Aortic smooth muscle cell (primary cell): ENCODE measurements around a stretch of chr4.

DNA sequence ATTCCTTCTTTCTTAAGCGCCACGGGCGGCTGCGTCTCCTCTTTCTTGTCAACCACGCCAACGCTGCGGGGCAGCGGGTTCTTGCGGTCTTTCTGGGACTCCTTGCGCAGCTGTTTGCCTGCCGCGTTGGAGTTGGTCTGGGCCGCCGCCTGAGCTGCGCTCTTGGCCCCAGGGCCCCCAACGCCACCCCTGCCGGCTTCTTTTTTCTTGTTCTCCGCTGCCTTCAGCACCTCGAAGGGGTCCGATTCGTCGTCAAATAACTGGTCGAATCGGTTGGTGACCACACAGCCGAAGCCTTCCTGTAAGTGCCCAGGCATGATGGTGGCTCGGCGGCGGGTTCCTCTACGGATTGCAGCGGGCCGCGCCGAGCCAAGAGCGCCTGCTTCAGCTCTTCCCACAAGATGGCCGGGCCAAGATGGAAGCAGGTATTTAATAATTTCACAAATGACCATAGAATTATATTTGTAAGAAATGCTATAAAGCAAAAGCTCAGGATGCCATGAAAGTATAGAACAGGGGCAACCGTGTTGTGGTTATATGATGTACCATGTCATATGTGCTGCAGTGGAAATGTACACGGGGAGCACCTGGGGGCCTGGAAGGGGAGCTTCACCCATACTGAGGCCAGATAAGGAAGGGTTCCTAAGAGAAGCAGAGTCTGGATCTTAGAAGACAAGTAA is 124.7 kb downstream of the FRAS1 start:
- RRBS = no CpG with 5 or more reads among the region's 37 CpGs

DNA sequence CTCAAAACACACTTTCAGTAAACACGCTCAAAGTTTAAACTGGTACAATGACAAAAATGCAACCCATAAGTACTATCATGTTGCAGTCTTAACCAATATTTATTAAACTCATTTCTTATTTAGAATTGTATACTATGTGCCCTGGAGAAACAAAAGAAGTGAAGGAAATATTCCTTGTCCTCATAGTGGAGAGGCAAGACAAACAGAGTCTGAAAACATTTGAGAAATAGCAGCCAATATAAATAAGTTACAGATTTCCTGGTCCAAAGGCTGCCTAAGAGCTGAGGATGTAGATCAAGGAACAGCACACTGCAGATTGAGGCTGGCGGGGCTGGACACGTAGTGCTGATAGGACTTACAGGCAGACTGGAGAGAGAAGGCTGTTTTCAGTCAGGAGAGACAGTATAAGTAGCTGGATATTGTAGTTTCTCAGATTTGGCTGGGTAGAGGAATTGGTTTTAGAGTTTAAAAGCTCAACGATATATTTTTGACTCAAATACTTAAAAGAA is 39.0 kb upstream of the ANXA3 start:
- RRBS = no CpG with 5 or more reads among the region's 4 CpGs

GRCh38 chr4:78622300-78623035 is 70.9 kb downstream of the ANXA3 start:
- RRBS = no CpG with 5 or more reads among the region's 6 CpGs

- RRBS = no CpG with 5 or more reads among the region's 11 CpGs
Observed at GRCh38 chr4:78720861-78721813, 55.0 kb upstream of the BMP2K start.

DNA sequence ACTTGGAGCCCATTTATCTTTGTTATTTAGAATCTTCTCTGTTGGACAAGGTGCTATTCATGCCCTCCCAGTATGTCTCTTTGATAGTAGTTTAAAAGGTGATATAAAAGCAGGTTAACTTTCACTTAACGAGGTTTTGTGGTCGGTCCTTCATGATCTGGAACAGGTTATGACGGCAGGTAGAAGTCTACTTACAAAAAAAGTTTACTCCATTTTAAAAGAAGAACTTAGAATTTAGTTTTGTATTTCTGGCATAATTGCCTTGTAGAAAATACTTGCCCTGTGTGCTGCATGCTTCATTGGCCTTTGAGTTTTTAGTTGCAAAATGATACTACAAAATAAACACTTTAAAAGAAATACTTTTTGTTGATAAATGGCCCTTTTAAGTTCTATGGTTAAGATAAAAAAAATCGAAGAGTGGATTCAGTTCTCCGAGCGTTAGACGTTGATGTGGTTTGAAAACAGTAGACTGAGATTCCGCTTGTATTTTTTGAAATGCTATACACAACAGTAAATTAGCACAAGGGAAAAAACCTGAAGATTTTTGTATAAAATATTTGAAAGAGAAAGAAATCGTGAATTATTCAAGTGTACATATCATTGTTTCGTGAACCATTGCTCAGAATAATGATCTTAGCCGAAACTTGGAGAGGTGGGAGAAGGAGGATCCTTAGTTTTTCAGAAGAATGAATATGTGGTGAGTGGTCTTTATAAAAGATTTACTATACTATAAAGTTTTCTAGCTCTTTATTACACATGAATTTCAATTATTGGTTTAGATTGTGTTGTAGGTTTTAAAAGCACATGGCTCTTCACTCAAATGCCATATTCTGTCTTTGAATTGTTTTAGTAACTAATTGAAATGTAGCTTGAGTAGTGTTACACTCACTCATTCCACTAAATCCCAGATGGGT is 1.4 kb downstream of the BMP2K start:
- RRBS = no CpG with 5 or more reads among the region's 11 CpGs

GRCh38 chr4:78783684-78784959 is 8.0 kb downstream of the BMP2K start:
- RRBS = no CpG with 5 or more reads among the region's 7 CpGs

DNA sequence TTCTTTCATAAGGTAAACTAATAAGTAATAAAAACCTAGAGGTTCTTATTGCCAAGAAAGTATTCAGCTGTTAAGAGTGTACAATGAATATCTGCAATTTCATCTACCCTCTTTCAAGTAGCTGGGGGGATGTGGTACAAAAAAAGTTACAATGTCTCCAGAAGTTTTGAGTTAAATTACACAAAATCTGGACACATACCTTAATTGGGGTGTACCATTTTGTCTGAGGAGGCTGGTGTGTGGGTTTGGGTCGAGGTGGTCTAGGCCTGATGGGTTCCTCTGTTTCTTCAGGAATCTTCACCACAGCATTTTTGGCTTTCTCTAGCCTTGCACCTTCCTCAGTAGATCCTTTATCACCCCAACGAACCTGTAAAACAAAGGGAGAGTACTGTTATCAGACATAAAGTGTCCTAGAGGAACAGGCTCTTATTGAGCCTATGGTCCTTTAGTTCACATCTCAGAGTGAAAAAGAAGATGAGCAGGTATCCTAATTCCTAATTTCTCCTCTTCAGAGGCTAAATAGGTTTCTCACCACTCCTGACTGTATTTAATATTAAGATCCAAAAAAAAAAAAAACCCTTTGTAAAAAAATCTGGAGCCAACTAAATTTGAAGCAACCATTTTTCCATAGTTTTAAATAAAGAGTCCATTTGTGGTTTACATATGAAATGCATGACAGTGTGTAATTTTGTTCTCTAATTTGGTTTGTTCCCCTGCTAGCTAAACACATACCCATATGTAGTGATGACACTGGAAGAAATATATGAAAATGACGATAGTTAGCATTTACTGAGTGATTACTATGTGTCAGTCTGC is 95.0 kb downstream of the ANTXR2 start:
- RRBS = no CpG with 5 or more reads among the region's 3 CpGs

DNA sequence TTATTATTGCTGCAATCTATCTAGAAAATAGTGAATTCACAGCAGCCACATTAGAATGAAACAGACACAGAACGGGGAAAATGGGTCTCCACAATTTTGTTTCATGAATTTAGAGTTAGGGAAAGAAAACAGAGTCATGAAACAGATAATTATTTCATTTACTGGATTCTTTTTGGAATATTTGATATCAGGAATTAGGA is 61.0 kb downstream of the ANTXR2 start:
- RRBS = no CpG with 5 or more reads among the region's 1 CpG

GRCh38 chr4:80058480-80059199 is 14.4 kb downstream of the ANTXR2 start:
- RRBS = no CpG with 5 or more reads among the region's 4 CpGs

DNA sequence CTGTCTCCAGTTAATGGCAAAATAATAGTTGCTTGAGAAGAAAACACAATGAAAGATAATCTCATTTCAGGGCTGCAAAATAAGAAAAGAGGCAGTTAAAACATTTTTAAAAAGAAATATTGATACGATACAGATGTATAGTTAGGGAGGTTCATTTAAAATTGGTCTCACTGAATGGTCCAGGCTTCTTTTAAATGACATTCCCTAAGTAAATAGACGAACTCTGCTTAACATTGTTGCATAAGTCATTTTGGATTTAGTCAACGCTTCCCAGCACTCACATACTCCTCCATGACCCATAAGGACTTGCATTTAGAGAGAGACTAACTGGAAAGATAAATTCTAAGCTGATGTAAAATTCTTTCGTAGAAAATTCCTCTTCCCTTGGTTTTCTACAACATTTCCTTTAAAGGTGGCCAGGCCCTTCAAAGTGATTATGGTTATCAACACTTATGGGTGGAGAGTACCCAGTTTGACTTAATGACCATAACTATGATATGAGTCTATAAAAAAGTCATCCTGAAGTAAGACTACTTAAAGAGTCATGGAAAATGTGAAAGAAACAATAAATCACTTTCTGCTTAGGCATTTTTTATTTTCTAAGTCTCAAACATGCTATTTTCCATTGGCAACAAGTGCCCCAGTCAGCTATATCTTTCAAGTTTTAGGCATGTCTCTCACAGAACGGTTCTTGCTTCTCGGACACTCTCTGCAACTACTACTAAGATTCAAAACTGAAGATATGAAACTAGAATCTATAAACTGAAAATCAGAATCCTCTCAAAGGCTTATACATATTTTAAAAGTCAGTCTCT is 3.4 kb downstream of the ANTXR2 start:
- RRBS = no CpG with 5 or more reads among the region's 6 CpGs

DNA sequence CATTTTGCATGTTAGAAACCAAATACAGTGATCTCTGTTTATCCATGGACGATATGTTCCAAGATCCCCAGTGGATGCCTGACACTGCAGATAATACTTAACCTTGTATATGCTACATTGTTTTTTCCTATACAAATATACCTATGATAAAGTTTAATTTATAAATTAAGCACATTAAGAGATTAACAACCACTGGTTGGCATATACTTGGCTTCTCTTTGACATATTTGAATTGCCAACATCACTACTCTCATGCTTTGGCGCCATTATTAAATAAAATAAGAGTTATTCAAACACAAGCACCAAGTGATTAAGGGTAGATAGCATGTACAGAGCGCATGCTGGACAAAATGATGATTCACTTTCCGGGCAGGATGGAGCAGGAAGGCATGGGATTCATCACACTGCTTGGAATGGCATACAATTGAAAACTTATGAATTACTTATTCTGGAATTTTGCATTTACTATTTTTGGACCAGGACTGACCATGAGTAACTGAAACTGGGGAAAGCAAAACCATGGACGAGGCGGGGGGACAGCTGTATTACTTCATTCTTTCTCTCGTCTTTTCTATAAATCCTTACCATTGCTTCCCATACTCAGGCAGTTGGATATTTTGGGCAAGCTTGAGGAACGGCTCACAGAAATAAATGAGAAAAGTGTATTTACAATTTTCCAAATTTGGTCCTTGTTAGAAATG is 28.5 kb upstream of the FGF5 start:
- RRBS = no CpG with 5 or more reads among the region's 8 CpGs

GRCh38 chr4:81214166-81214901 is 688 bp downstream of the PRKG2 start:
- RRBS = 4% methylated on average over 9 of the region's 37 CpGs

- RRBS = no CpG with 5 or more reads among the region's 17 CpGs
Observed at GRCh38 chr4:81215497-81216013, 533 bp upstream of the PRKG2 start.

- RRBS = no CpG with 5 or more reads among the region's 4 CpGs
Observed at GRCh38 chr4:81469704-81470219, 1.9 kb downstream of the RASGEF1B start.

DNA sequence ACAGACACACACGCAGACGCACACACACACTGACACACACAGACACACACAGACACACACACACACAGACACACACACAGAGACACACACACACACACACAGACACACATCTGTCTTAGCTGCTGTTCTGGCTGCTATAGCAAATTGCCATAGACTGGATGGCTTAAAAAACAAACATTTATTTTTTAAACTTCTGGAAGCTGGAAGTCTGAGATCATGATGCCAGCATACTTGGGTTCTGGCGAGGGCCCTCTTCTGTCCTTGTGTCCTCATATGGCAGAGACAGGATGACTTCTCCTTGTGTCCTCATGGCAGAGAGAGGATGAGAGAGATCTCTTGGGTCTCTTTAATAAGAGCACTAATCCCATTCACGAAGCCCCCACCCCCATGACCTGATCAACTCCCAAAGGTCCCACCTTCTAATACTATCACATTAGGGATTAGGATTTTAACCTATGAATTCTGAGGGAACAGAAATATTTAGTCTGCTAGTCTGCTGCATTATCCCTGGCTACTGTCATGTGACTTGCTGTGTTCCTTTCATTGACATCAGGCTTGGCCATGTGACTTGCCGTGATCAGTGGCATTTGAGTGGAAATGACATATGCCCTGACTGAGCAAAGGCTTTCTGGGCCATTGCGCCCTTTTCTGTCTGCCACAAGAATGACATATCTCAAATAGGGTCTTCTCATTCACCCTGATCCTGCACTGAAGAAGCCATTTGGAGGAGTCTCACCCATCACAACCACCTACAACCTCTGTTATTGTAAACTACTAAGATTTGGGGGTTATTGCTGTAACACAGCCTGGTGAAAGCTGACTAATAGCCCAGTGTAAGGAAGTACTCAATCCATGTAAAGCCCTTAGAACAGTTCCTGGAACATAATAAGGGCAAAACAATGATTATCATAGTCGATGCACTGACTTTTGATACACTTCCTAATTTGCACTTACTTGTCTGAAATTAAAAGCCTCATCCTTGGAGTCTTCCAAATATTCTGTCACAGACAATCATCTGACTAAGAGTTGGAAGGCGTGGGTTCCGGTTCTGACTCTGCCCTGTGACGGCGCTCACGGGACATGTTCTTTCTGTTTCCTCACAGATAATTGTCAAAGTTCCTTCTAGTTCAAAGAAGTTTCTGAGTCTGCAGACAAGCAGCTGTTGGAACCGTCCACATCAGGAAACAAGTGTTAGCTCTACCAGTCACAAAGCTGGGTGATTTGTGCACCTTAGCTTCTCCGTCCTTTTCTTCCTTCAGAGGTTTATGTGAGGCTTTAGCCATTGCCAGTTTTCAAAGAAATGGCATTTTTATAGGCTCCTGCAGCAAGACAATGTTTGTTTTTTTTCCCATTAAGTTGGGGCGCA is 33.1 kb upstream of the RASGEF1B start:
- RRBS = no CpG with 5 or more reads among the region's 15 CpGs

DNA sequence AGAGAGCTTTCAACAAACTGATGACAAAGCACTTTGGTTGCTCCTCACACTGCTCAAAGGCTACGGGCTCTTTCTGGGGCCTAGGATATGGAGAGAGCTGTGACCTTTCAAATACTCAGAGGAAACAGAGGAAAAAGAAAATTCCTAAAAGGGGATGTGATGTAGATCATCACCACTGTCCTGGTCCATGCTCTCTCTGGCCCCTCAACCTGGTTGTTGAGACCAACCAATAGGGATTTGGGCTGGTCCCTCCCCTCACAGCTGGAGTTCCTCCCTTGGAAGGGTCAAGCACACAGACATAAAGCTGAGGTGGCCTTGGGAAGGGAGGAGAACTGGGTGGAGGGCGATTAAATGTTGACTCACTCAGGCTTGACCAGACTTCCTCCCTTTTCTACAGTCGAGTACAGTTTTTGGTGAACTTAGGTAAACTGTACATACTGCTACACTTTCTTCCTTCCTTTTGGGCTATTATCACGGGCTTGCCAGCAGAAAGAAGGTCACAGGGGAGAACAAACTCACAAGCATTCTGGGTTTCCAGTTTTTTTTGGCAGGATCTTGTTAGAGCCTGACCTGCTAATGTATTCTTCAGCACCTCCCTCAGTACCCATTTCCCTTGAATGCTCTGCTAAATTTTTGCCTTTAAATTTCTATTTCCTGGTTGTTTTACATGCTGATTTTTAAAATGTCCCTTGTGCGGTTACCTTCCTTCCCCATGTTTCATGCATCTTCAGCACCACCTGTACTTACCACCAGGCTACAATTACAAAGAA is 135.1 kb upstream of the RASGEF1B start:
- RRBS = no CpG with 5 or more reads among the region's 5 CpGs

GRCh38 chr4:81668229-81668718 is 196.6 kb upstream of the RASGEF1B start:
- RRBS = no CpG with 5 or more reads among the region's 7 CpGs

DNA sequence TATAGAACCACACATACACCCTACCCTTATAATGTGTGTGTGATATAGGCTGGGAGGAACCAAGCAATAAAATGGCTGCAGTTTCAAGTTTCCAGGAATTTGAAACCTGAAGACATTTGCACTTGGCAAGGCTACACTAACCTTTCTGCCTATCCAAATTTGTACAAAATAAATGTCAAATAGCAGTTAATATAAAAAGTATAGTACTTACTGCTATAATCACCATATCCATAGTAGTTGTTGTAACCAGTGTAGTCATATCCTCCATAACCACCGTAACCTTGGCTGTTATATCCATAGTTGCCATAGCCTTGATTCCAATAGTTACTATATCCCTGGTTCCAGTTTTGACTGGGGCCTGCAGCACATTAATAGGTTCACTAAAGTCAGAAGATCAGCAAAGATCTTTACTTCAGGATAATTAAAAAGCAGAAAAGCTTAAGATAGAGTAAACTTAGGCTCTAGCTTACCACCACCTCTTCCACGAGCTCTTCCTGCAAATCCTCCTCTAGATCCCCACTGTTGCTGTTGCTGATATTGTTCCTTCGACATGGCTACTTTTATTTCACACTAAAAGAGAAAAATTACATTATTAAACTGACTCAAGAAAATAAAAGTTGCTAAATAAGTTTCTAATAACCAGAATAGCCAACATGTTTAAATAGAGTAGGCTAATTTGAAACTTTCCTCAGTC is 17.3 kb downstream of the HNRNPD start:
- RRBS = no CpG with 5 or more reads among the region's 3 CpGs

- RRBS = no CpG with 5 or more reads among the region's 4 CpGs
Observed at GRCh38 chr4:82359138-82359929, 14.5 kb downstream of the HNRNPD start.

GRCh38 chr4:82372396-82373370 is 1.1 kb downstream of the HNRNPD start:
- RRBS = 3% methylated on average over 2 of the region's 35 CpGs